Epithelial cell of esophagus (primary cell): ENCODE measurements around a stretch of chr20.

GRCh38 chr20:3811400-3812350, 8.7 kb upstream of the AP5S1 start:
- RRBS = no CpG with 5 or more reads among the region's 20 CpGs

GRCh38 chr20:3821184-3821592, 841 bp downstream of the AP5S1 start:
- RRBS = no CpG with 5 or more reads among the region's 10 CpGs

DNA sequence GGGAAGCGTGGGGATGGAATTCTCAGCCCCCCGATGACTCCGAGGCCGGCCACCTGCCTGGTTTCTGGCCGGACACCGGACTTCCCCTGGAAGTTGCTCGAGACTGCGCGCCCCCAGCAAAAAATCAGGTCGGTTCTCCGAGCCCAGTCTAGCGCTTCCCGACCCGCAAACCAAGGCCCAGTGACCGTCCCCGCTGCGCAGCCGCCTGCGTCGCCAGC, 177 bp upstream of the MAVS start:
- RRBS = no CpG with 5 or more reads among the region's 20 CpGs

- RRBS = no CpG with 5 or more reads among the region's 4 CpGs
Observed at GRCh38 chr20:3907062-3907361, 17.8 kb downstream of the PANK2 start.

DNA sequence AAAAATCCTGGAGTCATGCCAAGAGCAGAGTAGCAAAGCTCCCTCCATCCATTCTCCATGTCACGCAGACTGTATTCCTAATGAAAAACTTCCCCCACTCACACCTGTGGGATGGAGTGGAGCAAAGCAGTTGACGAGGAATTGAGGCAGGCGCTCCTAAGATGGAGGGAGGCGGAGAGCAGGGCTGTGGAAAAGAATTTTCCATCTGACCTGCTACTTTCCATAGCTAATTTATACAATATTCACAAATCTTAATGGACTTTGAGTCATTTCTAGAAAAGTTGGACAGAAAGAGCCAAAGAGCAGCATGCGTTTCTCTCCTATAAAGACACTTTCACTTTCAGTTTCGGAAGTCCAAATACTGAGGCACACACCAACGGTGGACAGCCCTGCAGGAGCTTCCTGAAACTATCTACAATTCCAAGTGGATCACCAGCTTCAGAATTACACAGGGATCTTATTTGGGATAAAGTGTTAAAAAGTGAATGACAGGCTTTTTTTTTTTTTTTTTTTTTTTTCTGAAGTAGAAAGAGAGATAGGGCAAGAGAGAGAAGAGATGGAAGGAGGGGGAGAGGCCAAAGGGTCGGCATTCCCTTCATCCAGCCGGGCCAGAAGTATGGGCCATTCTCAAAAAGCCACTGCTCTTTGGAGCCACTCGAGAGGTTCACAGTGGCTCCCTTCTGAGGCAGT, 43.5 kb downstream of the PANK2 start:
- RRBS = no CpG with 5 or more reads among the region's 10 CpGs

GRCh38 chr20:4023654-4023827, 8.2 kb upstream of the RNF24 start:
- RRBS = 95% methylated on average over 4 of the region's 7 CpGs

GRCh38 chr20:4161712-4162616, 13.3 kb downstream of the SMOX start:
- RRBS = no CpG with 5 or more reads among the region's 30 CpGs

- RRBS = no CpG with 5 or more reads among the region's 14 CpGs
Observed at GRCh38 chr20:4171381-4172055, 22.9 kb downstream of the SMOX start.

- RRBS = no CpG with 5 or more reads among the region's 4 CpGs
Observed at GRCh38 chr20:4217444-4217875, 31.6 kb downstream of the ADRA1D start.

GRCh38 chr20:4810455-4810865, 12.9 kb downstream of the RASSF2 start:
- RRBS = no CpG with 5 or more reads among the region's 5 CpGs

- RRBS = no CpG with 5 or more reads among the region's 8 CpGs
Observed at GRCh38 chr20:4814144-4814603, 9.2 kb downstream of the RASSF2 start.

- RRBS = no CpG with 5 or more reads among the region's 27 CpGs
Observed at GRCh38 chr20:4814604-4815428, 8.6 kb downstream of the RASSF2 start.

DNA sequence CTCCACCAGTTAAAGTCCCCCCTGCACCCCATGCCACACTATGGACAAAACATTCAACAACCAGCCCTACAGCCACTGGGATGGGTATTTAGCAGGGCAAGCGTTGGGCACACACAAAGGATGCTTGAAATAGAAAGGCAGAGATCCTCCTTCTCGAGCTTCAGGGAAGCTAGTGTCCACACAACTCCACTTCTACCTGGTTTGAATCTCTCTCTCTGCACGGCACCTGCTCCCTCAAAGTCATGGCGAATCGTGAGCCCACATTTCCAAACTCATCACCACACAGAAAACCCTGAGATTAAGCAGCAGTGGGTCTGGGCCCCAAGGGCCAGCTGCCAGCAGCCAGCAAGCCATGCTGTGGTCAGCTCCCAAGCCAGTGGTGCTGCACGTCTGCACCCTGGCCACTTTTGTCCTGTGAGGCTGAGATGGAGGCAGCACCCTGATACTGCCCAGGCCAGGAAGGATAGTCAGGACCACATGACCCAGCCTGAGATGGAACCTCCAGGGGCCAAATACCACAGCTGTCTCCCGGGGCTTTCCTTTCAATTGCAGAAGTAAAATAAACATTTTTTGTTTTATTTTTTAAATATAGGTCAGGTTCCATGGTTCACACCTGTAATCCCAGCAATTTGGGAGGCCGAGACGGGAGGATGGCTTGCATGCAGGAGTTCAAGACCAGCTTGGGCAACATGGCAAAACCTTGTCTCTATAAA, 7.8 kb downstream of the RASSF2 start:
- RRBS = no CpG with 5 or more reads among the region's 9 CpGs

GRCh38 chr20:4820698-4821218, 2.6 kb downstream of the RASSF2 start:
- RRBS = no CpG with 5 or more reads among the region's 10 CpGs

DNA sequence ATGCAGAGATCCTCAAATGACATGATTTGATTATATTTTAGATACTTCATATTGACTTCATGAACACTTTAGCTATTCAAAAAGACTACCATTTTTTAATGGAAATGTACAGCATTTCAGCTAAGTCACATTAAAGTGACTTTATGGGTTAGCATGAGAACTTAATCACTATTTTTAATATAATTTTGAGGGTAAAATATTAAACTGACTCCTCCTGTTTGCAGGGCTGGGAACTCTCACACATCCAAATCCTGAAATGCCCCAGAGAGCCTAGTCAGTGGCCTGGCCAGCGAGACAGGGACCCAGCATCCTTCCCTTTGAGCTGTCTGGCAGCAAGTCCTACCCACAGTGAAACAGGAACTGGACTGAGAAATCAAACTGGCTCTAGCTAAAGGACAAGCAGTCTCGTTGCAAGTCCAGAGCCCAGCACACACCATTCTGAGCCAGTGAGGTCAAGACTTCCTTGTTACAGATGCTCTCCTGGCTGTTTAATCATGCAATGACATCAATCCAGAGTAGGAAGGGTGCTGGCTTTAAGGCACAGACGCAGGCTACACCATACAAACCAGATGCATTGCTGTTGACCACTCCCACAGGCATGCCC, 63.3 kb upstream of the RASSF2 start:
- RRBS = no CpG with 5 or more reads among the region's 3 CpGs

- RRBS = no CpG with 5 or more reads among the region's 13 CpGs
Observed at GRCh38 chr20:4925343-4926015, 75.8 kb downstream of the SLC23A2 start.

GRCh38 chr20:4961569-4962875, 39.3 kb downstream of the SLC23A2 start:
- RRBS = no CpG with 5 or more reads among the region's 14 CpGs

- RRBS = no CpG with 5 or more reads among the region's 9 CpGs
Observed at GRCh38 chr20:5128192-5128837, 1.5 kb downstream of the CDS2 start.

GRCh38 chr20:5265388-5265587, 51.5 kb downstream of the PROKR2 start:
- RRBS = no CpG with 5 or more reads among the region's 2 CpGs

GRCh38 chr20:5645458-5646018, 34.7 kb upstream of the GPCPD1 start:
- RRBS = no CpG with 5 or more reads among the region's 7 CpGs